SJCRH30 (cell line): ENCODE data around the genes TTN and PPP1R1C.

- RAMPAGE, long total RNA: no peak
Observed at GRCh38 chr2:178719703-178720241, 87.5 kb downstream of the TTN start.

- RAMPAGE, long total RNA: no peak
Observed at GRCh38 chr2:178794770-178795429, 12.3 kb downstream of the TTN start.

DNA sequence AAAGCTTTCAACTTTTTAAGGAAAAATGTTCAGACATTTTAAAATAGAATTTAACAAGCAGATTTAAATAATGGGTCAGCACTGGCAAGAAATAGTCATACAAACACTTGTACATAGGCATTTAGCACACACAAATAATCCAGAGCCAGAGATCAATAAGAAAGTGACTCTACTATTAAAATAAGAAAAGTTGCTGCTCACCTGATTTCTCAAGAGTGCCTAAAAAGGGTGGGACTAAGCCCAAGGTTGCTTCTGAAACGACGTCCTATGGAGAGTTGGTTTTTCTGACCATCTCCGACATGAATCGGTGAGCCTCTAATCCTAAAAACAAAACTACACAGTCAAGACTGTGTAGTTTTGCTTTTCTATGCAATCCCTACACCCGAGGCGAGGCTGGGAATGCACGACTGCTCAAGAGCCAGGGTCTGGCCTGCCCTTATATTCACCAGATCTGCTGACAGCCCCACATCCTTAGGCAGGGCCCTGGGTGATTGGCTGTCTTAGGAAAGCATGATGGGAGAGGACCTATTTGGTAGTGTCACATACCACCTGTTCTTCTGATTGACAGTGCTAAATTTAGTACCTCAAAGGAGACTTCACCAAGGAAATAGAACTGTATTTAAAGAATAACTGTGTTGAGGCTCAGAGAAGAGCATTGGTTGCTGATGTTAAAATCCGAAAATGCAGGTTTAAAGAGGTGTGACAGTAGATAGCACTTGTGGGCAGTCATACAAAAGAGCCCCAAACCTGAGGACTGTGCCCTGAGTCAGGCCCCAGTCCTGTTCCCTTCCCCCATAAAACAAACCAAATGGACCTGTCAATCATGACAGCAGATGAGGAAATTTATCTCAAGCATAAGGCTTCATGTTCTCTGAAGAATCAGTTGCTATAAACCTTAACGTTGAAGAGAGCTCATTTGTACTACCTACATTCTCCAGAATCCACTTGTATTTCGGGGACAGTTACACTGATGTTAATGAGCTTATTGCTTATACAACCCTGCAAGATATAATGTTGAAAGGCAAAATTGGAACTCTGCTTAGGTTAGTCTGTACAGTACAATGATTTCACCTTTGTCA lies at the start of gene TTN:
Gene TTN (minus strand): TSS at position 413 of the 1,079 bp plus-strand sequence.
- RAMPAGE, long total RNA: no peak

DNA sequence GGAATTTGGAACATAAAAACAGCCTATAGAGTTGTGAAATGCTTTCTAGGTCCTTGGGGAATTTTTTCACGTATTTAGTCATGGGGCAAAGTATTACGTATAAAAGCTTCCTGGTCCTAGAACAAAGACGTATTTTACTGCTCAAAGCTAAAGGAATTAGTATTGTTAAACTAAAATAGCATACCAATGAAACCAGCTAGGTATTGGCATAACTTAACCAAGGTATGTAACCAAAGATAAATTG lies 1.6 kb downstream of the SESTD1 start:
- RAMPAGE, long total RNA: no peak

DNA sequence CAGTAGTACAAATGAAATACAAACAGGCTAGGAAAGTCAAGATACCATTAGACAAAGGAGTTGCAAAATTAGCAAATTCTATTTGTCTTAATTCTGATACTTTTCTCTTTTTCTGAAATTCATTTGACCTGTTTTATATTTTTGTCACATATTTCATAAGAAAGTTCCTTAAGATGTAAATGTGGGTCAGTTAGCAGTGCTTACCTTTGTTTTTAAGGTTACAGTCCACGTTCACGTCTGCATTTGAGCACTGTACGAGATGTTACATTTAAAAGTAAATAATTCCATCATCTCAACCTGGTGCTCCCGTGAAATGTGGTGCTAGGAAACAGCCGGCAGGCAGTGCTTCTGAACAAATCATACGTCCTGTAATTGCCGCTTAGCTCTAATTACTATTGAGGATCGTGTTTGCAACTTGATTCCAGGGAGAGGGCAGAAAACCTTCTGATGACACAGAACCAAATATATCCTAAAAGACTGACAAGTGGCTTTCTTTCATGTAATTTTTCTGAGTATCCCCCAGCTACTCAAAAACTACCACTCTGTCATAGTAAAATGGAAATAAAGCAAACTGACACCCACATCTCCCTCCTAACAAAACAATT lies 297.7 kb upstream of the SESTD1 start:
- RAMPAGE, long total RNA: no peak

- RAMPAGE, long total RNA: no peak
Observed at GRCh38 chr2:179580243-179580955, 281.0 kb downstream of the ZNF385B start.

DNA sequence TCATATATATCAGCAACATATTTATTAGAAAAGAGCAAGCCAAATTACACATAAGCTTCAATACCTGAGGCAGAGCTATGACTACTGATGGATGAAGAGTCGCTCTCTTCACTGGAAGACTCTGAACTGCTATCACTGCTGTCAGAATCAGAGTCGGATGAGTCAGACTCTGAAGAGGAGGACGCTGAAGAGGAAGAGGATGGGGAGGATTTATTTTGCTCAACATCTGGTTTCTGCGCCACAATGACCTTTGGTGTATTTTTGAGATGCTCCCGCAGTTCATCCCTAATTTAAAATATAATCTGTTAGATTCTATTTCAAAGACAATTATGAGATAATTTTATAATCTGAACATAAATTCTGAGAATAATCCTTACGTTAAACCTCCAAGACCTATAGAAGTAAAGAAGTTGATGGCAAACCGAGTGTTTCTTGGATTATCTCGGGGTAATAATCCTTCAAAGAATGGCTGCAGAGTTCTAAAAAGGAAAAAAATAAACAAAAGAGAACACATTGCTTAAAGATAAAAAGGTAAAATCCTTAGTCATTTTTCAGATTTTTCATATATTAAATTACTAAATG lies 56.6 kb downstream of the CWC22 start:
- RAMPAGE, long total RNA: no peak

DNA sequence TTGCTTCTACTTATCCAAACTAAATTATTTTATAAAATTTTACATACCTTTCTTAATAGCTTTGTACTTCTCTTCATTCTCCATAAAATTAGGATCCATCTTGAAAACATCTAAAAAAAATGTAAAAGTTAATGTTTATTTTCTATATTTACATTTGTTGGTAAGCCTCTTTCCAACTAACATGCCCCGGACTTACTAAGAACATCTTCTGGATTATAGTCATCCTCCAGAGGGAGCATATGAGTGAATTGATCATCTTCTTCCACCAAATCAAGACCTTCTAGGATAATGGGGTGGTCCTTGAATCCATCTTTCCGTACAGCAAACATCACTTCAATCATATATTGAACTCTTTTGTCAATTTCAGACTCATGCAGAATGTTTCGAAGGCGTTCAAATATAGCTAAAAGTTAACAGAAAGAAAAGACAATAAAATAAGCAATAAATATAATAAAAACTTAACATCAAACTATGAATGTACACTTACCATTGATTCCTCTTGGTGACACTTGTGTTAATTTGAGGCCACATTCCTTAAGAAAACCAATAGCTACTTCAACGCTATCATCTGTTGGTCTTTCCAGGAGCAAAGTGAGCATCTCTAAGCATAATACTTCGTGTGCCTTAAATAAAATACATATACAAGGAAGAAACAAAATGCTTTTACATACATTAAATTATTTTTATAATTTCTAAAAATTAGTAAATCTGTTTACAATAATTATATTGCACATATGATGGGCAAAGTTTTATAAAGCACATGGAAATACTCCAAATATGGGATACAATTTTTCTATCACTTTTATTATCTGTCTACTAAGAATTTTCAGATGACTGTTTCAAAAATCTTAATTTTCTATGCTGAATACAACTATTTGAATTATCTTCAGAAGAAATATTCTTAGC lies 36.4 kb downstream of the CWC22 start:
- RAMPAGE, long total RNA: no peak

GRCh38 chr2:181034016-181034431 lies 53.6 kb downstream of the UBE2E3 start:
- RAMPAGE, long total RNA: no peak

DNA sequence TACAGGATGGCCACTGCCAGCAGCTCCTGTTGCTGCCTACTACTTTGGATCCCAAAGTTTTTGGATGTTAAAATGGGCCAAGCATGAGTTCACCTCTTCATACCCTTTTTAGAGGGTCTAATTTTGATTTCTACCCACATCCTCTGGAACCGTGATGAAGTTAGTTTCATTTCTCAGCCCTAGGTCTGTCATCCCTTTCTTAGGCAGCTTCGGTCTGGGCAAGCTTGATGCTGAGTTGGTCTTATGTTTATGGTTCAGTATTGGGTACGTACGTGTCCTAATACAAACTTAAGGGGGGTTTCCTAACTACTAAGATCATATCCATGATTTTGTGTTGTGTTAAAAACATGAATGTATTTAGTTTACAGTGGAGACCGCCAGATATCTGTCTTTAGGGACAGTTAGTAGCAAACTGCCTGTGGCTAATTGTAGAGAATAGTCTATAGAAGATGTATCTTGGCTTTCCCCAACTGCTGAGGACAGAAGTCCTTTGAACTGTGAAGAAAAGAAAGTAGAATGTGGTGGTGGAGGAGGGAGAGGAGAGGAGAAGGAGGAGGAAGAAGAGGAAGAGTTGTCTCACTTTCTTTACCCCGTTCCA lies 184.9 kb downstream of the UBE2E3 start:
- RAMPAGE, long total RNA: no peak

GRCh38 chr2:181308527-181309203 lies 148.5 kb upstream of the ITGA4 start:
- RAMPAGE, long total RNA: no peak

GRCh38 chr2:181457726-181458423 lies 689 bp downstream of the ITGA4 start:
- RAMPAGE, long total RNA: no peak

- RAMPAGE, long total RNA: no peak
Observed at GRCh38 chr2:181459544-181459819, 2.3 kb downstream of the ITGA4 start.

- RAMPAGE, long total RNA: no peak
Observed at GRCh38 chr2:181728782-181729056, 48.4 kb upstream of the NEUROD1 start.

DNA sequence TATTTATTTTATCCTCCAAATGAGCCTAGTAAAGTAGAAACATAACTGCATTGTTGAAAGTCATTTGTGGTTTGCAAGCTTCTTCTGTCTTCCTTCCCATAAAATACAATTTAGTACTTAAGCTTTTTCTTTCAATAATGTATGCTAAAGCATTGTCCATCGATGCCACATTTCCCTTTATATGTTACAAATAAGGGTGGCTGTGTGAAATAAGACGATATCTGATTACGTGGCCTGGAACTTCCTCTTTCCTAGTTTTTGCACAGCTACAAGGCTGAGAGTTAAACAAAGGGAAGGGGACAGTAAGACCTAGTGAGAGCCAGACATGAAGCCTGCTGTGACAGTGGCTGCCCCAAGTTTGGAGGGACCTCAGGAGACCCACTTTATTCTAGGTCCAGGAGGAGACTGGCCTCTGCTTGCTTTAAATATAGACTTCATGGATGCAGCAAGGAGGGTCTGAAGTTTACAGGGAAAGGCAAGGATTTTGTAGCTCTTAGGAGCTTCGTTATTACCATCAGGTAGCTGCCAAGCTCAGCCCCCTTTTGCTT lies 85.8 kb upstream of the ITPRID2 start:
- RAMPAGE, long total RNA: no peak

GRCh38 chr2:181985460-181986288 lies at the start of gene PPP1R1C:
PPP1R1C (plus strand) TSS chr2:181985853.
- RAMPAGE, long total RNA: no peak

GRCh38 chr2:182716715-182717241 lies 721 bp downstream of the DNAJC10 start:
- RAMPAGE, long total RNA: no peak

- RAMPAGE, long total RNA: no peak
Observed at GRCh38 chr2:182914933-182916341, 49.0 kb upstream of the FRZB start.

DNA sequence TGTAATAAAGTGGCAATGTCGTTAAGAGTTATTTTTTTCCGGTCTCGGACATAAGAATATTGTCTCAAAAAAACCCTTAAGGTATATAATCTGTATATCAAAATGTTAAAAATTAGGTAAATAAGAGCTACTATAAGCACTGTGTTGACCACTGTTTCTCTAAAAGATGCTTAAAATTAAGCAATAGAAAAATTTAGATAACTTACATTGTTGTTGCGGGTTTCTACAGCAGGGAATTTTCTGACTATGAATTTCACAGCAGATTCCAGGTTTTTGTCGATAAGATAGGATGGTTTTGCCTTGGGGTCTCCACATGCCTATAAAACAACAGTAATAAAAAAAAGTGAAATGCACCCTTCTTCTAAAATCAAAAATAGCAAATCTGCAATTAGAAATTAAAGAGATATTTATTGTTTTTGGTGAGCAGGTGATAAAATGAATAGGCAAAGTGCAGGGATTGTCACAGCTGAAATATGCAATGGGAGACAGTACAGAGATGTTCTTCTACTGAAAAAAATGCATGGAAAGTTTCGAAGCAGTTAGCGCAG lies 14.6 kb downstream of the NCKAP1 start:
- RAMPAGE, long total RNA: no peak

DNA sequence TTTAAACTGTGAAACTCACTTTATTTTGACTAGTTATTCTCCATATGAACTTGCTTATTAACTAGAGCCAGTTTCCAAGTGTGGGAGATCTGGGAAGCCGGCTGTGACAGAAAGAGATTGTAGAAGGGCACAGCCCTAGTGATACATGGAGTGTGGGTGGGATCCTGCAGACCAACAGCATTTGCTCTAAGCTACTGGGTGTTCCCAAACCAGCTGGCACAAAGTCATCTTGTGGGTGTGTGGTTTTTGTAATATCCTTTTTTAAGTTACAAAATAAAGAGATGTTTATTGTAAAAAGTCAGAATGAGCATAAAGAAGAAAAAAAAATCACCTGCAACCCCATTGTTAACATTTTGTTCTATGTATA lies 3.4 kb downstream of the DUSP19 start:
- RAMPAGE, long total RNA: no peak